Left colon (tissue), 1 donor: ENCODE results near the genes PEAK3 and DIRAS1.

DNA sequence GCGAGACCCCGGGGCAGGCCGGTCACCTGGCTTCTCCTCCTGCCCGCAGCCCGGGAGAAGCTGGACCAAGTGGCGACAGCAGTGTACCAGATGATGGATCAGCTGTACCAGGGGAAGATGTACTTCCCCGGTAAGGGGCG lies 358 bp downstream of the IZUMO4 start:
- PRO-cap = no peak

DNA sequence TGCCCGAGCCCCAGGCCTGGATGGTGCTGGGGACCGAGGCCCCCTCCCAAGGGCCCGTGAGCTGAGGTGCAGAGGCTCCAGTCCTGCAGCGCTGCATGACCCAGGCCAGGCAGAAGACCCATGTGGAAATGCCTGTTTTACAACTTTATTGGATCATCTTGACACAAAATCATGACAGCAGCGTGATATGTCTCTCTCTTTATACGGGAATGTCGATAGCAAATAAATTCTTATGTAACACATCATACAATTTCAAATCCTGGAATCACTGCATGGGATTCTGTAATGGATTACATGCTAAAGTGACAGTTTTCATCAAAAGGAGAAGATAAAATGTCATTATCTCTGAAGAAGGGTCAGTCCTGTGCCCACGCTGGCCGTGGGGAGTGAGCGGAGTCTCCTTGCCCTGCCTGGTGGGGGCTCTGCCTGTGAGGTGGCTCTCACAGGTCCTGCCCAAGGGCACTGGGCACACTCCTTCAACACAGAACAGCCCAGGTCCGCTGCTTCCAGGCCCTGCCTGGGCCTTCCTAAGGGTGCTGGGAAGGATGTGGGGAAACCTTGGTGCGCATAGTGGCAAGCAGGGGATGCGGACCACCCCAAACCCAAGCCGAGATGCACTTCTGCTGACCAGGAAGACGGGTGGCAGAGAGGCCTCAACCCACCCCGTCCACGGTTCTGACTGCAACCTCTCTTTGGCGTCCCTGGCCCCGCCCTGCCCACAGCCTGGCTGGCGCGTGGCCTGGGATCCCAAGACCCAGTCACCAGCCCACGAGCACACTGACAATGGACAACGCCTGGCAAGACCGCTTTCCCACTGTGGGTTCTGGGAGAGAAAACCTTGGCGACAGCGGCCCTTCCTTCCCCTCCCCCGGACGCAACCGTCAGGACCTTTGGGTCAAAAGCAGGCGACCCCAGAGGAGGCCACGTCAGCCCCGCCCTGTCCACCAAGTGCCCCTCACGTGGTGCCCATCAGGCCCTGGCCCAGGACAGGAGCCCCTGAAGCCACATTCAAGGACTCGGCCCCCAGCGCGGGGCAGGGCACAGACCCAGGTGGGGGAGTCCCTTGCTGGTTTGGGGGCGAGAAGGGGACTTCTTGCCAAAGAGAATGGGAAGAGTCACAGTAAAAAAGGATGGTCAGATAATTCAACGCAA lies 4.5 kb downstream of the IZUMO4 start:
- PRO-cap = no peak

GRCh38 chr19:2173666-2174115 lies 10.0 kb downstream of the DOT1L start:
- PRO-cap = no peak

- PRO-cap = no peak
These were observed 17.8 kb downstream of the DOT1L start for GRCh38 chr19:2181315-2182135.

GRCh38 chr19:2213196-2214128 lies 22.7 kb downstream of the PLEKHJ1 start:
- PRO-cap = bidirectional peak, plus-strand start at chr19:2213597, minus-strand start at chr19:2213430; unidirectional peak, plus-strand start at chr19:2213931

DNA sequence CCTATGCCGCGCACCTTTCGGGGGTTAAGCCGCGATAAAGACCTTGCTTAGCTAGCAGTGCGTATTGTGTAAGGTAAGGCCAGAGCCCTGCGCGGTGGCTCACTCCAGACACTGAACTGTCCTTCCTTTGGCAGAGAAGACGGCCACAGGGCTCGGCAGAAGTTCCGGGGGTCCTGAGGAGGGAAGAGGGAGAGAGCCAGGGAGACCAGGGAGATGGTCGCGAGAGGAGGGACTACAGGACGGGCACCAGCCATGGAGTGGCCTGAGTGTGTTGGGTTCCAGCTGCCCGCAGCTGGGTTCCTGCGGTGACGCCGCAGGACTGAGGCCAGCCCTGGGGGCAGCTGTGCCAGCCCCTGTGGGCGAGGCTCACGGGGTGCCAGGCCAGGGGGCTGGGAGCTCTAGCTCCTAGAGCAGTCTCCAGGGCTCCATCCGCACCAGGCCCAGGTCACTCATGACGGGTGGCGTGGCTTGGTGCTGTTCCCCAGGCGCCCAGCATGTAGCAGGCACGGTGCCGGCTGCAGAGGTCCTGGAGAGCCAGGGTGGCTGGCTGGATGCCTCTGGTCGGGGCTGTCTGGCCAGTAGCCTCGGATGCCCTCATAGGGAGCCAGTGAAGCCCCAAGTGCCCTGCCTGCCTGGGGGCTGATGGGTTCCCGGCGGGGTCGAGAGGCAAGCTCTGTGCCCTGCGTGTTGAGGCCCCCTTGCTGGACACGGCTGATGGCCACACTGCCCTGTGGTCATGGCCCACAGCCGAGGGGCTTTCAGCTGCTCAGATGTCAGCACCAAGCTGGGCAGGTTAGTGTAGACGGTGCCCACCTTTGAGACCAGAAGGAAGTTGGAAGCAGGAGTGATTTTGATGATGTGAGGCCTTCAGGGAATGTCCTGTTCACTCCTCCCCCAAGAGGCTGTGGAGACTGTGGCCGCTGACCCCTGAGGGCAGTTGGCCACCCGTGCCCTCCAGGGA lies 7.5 kb downstream of the PLEKHJ1 start:
- PRO-cap = no peak

- PRO-cap = no peak
These were observed 5.2 kb downstream of the PLEKHJ1 start for GRCh38 chr19:2230852-2231443.

- PRO-cap = no peak
These were observed 2.7 kb downstream of the SF3A2 start for GRCh38 chr19:2239184-2239780.

GRCh38 chr19:2281757-2282513 lies at the start of gene PEAK3:
Gene PEAK3, minus strand, starts transcription at chr19:2282175.
- PRO-cap = bidirectional peak, plus-strand start at chr19:2282256, minus-strand start at chr19:2282193

GRCh38 chr19:2315693-2316178 lies 7.8 kb upstream of the LINGO3 start:
- PRO-cap = no peak

DNA sequence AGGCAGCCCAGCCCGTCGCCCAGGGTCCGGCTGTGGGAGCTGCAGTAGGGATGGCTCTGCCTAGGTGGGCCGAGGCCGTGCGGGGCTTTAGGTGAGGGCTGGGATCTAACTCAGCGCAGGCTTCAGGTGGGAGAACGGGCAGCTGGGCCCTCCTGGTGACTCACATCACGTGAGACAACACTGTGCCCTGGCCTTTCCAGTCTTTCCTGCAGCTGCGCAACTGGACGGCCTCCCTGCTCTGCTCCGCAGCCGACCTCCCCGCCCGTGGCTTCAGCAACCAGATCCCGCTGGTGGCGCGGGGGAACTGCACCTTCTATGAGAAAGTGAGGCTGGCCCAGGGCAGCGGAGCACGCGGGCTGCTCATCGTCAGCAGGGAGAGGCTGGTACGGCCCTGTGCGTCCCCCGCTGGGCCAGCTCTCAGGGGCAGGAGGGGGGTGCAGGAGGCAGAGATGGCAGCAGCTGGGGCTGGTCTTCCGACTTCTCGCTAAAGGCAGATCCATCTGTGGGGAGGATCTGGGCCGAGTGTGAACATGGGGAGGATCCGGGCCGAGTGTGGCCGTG lies 8.8 kb downstream of the SPPL2B start:
- PRO-cap = no peak

- PRO-cap = no peak
These were observed 55.2 kb downstream of the GADD45B start for GRCh38 chr19:2531025-2531538.

GRCh38 chr19:2567472-2568164 lies 91.7 kb downstream of the GADD45B start:
- PRO-cap = unidirectional peak, minus-strand start at chr19:2567671

- PRO-cap = no peak
These were observed 100.1 kb downstream of the GNG7 start for GRCh38 chr19:2602317-2602917.

DNA sequence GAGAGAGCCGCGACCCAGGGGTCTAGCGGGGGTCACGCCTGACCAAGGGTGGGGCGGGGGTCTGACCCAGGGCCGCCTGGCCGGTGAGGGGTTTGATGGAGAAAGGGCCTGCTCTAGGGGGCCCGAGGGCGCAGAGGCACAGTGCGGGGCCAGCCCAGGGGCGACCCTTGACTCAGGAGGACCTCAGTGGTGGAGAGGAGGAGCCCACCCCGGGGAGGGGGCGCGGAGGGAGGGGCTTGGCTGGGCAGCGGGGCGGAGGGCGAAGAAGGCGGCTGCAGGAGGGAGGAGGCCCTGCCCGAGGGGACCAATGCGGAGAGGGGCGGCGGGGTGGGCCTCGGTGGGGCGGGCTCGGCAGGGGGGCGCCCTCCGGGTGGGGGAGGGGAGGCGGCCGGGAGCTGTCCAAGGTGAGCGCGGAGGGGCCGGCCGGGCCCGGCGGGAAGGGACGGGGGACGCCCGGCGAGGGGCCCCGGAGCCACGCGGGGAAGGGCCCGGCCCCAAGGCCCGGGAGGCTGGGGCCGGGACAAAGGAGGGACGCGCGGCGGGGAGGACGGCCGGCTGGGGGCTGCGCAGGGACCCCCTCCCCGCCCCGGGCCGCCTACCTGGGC lies 365 bp downstream of the DIRAS1 start:
- PRO-cap = no peak

GRCh38 chr19:2721310-2721862 lies at the start of gene DIRAS1:
Gene DIRAS1, minus strand, starts transcription at chr19:2721372.
- PRO-cap = no peak

DNA sequence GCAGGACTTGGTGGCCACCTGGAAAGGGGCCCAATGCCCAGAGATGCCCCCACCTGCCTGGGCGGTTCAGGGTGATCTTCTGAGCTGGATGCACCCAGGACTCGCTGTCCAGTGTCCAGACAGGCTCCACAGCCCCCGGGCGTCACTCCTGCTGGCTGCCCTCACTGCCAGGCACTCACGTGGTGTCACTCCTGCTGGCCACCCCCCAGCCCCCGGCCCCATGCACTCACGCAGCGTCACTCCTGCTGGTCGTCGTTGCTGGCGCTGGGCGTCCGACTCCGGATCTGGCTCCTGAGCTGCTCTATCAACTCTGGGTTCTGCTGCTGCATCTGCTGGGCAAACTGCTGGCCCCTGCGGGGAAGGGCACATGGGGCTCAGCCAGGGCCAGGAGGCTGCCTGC lies 17.3 kb upstream of the SLC39A3 start:
- PRO-cap = no peak

- PRO-cap = no peak
These were observed 20.2 kb downstream of the SGTA start for GRCh38 chr19:2762773-2763469.

DNA sequence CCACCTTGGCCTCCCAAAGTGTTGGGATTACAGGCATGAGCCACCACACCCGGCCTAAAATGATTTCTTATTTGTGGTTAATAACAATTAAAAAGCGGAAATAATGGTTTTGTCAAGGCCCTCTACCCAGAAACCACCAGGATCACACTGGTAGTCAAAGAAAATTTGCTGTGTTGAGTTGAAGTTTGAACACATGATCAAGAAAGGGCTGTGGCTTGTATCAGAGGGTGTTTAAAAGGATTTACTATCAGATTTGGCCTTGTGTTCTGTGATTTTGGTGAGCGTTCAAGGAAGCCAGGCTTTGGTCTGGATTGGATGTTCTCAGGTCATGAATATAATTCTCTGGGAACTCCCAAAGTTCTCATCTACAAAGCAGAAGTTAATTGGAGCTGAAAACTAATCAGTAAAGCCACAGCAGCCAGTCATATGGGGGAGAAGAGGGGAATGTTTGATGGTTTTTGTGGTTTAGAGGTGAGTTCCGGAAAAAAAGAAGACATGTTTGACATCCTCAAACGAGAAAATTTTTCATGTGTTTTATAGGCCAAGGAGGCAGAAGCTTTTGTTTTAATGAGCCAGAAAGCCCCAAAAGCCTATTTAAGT lies 10.6 kb upstream of the ZNF556 start:
- PRO-cap = no peak

DNA sequence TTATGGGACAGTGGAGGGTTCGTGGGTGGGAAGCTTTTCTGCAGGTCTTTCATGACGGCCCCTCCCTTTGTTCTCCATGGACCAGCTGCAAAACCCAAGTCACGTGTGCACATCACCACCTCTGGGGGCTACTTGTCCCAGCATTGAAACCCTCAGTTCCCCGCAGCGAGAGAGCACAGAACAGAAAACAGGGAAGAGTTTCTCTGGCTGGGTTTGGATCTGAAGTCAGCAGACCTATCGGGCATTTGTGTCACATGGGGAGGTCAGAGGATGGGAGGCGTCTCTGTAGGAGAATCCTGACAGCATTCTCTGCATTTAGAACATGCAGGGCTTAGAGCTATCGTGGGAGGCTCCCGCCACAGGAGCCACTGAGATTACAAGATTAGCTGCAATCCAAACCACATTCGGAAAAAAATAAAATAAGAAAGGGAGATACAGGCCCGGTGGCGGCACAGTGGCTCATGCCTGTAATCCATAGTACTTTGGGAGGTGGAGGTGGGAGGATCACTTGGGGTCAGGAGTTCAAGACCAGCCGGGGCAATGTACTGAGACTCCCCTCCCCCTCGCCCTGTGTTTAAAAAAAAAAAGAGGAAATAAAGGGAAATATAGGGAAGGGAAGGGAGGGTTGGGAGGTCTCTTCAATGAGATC lies 3.0 kb upstream of the TLE6 start:
- PRO-cap = no peak